Lower leg skin (tissue), 2 donors: Measurements from ENCODE around the genes RIMOC1 and NIM1K.

- PRO-cap, result no peak
- RAMPAGE, long total RNA, 2 experiments, result no peak in any of the 2 experiments
These were observed 608.6 kb upstream of the DAB2 start for GRCh38 chr5:40033340-40033855.

- PRO-cap, result no peak
- RAMPAGE, long total RNA, 2 experiments, result no peak in any of the 2 experiments
These were observed 270.3 kb upstream of the PTGER4 start for GRCh38 chr5:40409340-40409933.

DNA sequence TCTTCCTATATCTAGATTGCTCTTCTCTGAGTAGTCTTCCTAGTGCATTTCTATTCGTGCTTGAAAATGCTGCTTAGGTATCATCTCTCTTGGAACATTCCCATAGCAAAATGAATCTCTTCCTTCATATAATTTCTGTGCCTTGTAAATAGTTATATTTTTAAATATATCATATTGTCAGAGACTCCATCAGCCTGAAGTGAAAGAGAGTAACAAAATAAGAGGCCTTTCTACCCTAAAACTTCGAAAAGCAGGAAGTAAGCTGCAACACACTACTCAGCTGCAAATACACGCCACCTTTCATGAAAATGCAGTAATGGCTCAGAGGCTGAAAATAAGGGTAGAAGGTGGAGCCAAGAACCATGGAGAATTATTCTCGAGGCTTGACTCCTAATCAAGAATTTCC lies 30.3 kb upstream of the PTGER4 start:
- PRO-cap, result no peak
- RAMPAGE, long total RNA, 2 experiments, result no peak in any of the 2 experiments

- PRO-cap, result no peak
- RAMPAGE, long total RNA, 2 experiments, result no peak in any of the 2 experiments
These were observed 4.0 kb upstream of the PTGER4 start for GRCh38 chr5:40675758-40676170.

GRCh38 chr5:40683237-40683764 lies 3.6 kb downstream of the PTGER4 start:
- PRO-cap, result no peak
- RAMPAGE, long total RNA, 2 experiments, result no peak in any of the 2 experiments

GRCh38 chr5:40685596-40686371 lies 6.1 kb downstream of the PTGER4 start:
- PRO-cap, result no peak
- RAMPAGE, long total RNA, 2 experiments, result no peak in any of the 2 experiments

DNA sequence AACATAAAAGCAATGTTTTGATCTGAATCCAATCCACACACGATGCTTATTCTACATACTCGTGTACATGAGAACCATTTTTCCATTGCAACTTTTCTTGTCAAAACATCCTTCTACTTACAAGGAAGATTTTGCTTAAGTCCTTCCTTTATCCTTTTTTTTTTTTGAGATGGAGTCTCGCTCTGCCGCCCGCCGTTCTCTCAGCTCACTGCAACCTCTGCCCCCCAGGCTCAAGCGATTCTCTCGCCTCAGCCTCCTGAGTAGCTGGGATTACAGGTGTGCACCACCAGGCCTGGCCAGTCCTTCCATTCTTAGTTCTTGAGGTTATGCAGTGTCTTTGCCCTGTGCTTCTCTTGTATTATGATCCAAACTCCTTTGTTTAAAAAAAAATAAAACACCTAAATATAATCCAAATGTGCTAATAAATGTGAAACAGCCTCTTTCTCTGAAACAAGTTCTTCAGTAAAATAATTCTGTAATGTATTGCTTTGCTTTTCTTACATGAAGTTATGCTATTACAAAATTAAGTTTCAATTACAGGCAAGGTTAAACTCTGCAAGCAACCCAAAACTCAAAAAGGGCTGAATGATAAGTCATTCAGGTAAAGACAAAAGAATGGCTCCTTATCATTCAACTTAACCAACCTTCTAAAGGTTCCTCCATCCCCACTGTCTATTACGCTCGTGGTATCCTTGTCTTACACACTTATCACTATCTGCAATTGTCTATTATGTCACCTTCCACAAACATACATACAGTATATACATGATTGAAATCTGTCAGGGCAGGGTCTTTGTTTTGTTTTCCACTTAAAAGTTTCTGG lies 7.2 kb downstream of the RPL37 start:
- PRO-cap, result no peak
- RAMPAGE, long total RNA, 2 experiments, result no peak in any of the 2 experiments

DNA sequence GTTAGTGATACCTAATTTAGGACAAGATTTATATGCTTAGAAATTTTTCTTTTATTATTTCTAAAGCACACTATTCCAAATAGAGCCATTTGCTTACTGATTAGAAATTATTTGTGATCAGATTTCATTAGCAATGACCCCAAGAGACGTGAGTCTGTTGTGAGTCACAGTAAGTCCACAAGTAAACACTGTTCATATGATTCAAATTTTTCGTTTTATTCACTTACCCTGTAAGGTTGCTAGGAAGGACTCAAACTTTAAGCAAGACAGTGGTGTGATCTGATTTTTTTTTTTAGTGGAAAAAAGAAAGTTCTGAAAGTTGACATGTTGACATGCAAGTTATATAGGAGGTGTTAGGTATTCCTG lies 1.2 kb downstream of the CARD6 start:
- PRO-cap, result unidirectional peak, minus-strand start at position 190 of the sequence
- RAMPAGE, long total RNA, 2 experiments, result no peak in any of the 2 experiments

- PRO-cap, result bidirectional peak, plus-strand start at chr5:41904340, minus-strand start at chr5:41903967
- RAMPAGE, long total RNA, 2 experiments, result start-site peak on the plus strand in 2 of 2 experiments, at chr5:41904351-41904358 at its widest, 54 to 109 reads per replicate
These were observed at the start of gene RIMOC1 for GRCh38 chr5:41903766-41904738. RIMOC1 (plus strand) TSS chr5:41904344.

DNA sequence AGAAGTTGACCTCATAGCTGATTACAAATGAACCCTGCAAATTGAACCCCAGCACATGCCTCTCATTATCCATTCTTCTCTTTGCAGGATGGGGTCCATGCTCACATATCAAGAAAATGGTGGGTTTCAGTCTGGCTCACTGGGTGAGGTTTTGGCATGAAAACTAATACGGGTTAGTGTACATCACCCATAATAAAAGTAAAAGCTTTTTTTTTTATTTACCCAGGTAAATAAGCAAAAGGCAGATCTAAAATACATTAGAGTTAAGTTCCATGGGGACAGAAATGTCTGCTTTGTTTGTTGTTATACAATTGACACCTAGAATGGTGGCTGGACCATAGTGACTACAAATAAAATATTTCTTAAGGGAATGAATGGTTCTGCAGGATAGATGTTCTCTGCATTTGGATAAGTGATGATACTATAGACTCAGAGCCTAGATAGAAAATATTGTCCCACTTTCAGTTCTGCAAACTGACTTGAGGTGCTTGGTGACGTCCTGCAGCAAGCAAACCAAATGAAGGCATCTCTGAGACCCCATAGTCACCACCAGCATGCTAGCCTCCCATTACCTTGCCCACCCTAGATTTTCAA lies 110.3 kb upstream of the CCDC152 start:
- PRO-cap, result no peak
- RAMPAGE, long total RNA, 2 experiments, result start-site peak on the plus strand in 1 of 2 experiments, centred at position 270 of the sequence, 9 reads per replicate

DNA sequence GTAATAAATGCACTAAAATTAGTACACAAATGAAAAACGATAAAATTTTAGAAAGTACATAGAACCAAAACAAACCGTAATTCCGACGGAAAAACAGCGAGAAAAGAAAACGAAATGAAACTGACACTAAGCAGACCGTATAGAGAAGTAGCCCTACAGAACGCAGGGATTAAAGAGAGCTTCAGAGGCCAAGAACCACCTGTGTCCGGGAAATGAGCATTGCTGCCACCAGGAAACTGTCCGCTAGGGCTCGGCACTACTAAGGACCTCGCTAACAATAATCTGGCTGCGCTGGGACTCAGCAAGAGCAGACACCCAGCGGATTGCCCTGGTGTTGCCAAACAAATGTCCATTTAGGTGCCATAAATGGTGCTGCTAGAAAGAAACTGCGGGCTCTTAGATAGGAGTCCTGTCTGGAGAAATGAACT lies 90.9 kb downstream of the ANXA2R start:
- PRO-cap, result no peak
- RAMPAGE, long total RNA, 2 experiments, result no peak in any of the 2 experiments

- PRO-cap, result no peak
- RAMPAGE, long total RNA, 2 experiments, result no peak in any of the 2 experiments
These were observed 5.9 kb downstream of the ANXA2R start for GRCh38 chr5:43034218-43034699.

GRCh38 chr5:43191432-43192383 lies at the start of gene NIM1K:
NIM1K (plus strand) TSS chr5:43192225.
- PRO-cap, result bidirectional peak, plus-strand start at chr5:43192267, minus-strand start at chr5:43192047
- RAMPAGE, long total RNA, 2 experiments, result no peak in any of the 2 experiments

DNA sequence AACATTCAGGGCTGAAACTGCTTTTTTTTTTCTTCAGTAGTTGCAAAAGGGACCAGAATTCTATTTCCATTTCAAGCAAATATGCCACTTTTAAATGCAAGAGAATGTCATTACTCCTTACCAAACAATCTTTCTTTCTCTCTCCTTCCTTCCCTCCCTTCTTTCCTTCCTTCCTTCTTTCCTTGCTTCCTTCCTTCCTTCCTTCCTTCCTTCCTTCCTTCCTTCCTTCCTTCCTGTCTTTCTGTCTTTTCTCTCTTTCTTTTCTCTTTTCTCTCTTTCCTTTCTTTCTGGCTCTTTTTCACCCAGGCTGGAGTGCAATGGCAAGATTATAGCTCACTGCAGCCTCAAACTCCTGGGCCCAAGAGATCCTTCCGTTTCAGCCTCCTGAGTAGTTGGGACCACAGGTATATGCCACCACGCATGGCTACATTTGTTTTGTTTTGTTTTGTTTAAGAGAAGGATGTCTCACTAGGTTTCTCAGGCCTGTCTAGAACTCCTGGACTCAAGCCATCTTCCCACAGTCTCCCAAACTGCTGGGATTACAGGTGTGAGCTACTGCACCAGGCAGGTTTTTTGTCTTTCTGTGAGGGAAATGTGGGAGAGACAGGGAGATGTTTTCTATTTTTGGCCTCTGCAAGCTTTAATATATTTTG lies 87.0 kb downstream of the FGF10 start:
- PRO-cap, result no peak
- RAMPAGE, long total RNA, 2 experiments, result no peak in any of the 2 experiments

- PRO-cap, result no peak
- RAMPAGE, long total RNA, 2 experiments, result no peak in any of the 2 experiments
These were observed 807 bp downstream of the MRPS30 start for GRCh38 chr5:44809295-44810213.

GRCh38 chr5:44813002-44813349 lies 4.2 kb downstream of the MRPS30 start:
- PRO-cap, result no peak
- RAMPAGE, long total RNA, 2 experiments, result no peak in any of the 2 experiments

DNA sequence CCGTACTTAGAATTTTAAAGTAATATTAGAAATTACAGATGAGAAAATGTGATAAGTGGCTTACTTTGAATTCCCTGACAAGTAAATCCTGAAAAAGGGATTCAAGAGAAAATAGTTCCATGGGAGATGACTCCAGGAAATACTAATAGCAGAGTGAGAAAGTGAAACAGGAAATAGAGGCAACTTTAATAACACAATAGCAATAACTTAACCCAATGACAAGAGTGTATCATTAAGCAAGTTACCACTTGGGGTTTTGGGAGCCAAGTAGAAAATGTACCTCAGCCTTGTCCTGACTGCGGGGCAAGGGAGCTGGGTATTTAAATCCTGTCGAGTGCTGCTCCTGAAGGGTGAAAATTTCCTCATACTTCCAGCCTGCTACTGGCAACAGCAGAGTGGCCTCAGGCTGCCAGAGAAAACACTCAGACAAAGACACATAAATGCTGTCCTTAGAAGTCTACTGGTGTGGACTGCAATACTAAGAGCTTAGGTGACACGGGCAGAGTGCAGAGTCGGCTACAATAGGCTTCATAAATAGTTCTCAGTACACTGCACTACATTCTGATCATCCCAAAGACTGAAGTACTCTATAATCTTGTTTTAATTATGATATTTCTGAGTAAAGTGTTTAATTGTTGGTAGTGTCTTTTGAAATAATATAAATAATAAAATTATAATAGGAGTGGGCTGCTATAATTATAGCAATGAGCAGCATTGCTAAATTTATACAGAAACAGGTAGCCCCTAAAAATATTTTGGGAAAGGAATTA lies 112.5 kb upstream of the EMB start:
- PRO-cap, result no peak
- RAMPAGE, long total RNA, 2 experiments, result no peak in any of the 2 experiments

DNA sequence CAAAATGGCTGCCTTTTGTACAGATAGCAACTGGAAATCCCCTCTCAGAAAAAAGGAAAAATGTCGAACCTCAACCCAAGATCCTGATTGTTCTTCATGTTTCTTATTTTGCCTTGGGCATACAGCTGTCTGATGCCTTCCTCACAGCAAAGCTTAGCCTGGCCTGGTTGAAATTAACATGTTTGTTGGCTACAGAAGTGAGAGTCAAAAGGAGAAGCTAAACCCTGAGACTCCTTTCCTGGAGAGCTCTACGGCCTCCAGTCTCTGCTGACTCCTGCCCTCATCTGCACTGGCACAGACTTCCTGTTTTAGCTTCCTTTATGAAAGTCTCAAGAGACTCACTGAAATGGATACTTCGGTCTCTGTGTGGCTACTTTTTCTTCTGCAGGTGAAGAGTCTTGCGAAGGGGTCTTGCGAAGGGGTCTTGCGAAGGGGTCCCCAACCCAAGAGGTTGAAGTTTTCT lies 186.7 kb downstream of the PARP8 start:
- PRO-cap, result no peak
- RAMPAGE, long total RNA, 2 experiments, result no peak in any of the 2 experiments

GRCh38 chr5:50964336-50964758 lies 297.9 kb downstream of the PARP8 start:
- PRO-cap, result no peak
- RAMPAGE, long total RNA, 2 experiments, result no peak in any of the 2 experiments

GRCh38 chr5:50968965-50969189 lies 302.4 kb downstream of the PARP8 start:
- PRO-cap, result no peak
- RAMPAGE, long total RNA, 2 experiments, result no peak in any of the 2 experiments